K562 (cell line): Measurements from ENCODE around the genes ZNF630, SLC38A5, FTSJ1, GATA1 and TFE3.

DNA sequence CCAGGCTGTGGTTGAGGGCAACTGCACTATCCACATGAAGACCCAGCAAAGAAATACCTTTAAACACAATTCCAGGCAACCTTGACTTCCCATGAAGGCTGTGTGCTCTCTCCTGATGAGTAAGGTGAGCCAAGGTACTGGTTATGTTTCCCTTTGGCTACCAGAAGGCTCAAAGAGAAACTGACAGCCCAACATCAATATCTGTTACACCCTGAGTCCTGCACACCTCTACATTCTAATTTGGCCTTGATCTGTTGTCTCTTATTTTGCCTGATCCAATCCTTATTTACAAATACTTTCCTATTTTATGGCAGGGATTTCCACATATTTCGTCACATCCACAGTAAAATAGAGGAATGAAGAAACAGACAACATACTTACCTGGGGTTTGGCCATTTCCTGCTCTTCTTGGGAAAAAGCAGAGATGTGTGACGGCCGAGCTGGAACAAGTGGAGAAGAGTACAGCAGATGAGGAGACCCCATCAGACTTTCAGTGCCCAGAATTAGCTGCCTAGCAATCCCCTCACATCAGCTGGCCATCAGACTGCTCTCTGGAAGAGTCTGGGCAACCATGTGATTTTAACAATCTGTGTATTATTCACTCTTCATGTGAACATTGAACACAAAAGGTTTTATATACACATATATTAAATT is 1.4 kb downstream of the ZNF182 start:
- RAMPAGE, long total RNA: no peak
- RRBS: no CpG with 5 or more reads among the region's 3 CpGs
PRO-cap:
- standard: no peak
- CoPRO, capped RNA only, 2 experiments: no peak in any of the 2 experiments
- CoPRO, capped and uncapped RNA, 2 experiments: no peak in any of the 2 experiments
- CoPRO, uncapped RNA only, 2 experiments: no peak in any of the 2 experiments
CAGE:
- cytosol, long polyA plus RNA: no peak
- long polyA plus RNA: no peak
- nucleolus, long total RNA: no peak
- nucleus, long polyA plus RNA: no peak

- RAMPAGE, long total RNA: no peak
- RRBS: 19% methylated on average over 16 of the region's 55 CpGs
PRO-cap:
- standard: unidirectional peak, minus-strand start at chrX:48071893
- CoPRO, capped RNA only, 2 experiments: no peak in any of the 2 experiments
- CoPRO, capped and uncapped RNA, 2 experiments: no peak in any of the 2 experiments
- CoPRO, uncapped RNA only, 2 experiments: no peak in any of the 2 experiments
CAGE:
- cytosol, long polyA plus RNA: no peak
- long polyA plus RNA: no peak
- nucleolus, long total RNA: no peak
- nucleus, long polyA plus RNA: no peak
These were observed at the start of gene ZNF630 for GRCh38 chrX:48070864-48072208. TSS of gene ZNF630 (minus strand) at chrX:48071640.

DNA sequence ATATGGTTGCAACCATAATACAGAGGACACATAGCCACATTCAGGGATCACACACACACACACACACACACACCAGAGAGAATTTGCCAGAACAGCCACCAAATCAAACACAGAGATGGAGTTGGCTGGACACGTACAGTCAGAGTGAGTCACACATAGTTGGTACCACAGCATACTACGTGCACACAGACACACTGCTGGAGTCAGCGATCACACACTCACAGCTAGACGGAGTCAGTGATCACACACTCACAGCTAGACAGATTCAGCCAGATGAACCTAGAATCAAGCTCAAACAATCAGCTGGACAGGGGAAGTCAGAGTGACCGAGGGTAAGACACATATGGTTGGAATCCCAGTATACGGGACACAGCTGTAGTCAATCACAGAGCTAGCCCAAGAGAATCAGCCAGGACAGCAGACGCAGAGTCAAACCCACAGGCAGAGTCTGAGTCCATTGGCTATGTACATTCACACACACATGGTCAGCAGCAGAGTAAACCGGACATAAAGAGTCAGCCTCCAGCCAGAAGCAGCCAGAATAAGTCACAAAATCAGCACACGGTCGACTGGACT is 4.7 kb downstream of the SLC38A5 start:
- RAMPAGE, long total RNA: no peak
- RRBS: no CpG with 5 or more reads among the region's 10 CpGs
PRO-cap:
- standard: no peak
- CoPRO, capped RNA only, 2 experiments: no peak in any of the 2 experiments
- CoPRO, capped and uncapped RNA, 2 experiments: no peak in any of the 2 experiments
- CoPRO, uncapped RNA only, 2 experiments: no peak in any of the 2 experiments
CAGE:
- cytosol, long polyA plus RNA: no peak
- long polyA plus RNA: no peak
- nucleolus, long total RNA: no peak
- nucleus, long polyA plus RNA: no peak

DNA sequence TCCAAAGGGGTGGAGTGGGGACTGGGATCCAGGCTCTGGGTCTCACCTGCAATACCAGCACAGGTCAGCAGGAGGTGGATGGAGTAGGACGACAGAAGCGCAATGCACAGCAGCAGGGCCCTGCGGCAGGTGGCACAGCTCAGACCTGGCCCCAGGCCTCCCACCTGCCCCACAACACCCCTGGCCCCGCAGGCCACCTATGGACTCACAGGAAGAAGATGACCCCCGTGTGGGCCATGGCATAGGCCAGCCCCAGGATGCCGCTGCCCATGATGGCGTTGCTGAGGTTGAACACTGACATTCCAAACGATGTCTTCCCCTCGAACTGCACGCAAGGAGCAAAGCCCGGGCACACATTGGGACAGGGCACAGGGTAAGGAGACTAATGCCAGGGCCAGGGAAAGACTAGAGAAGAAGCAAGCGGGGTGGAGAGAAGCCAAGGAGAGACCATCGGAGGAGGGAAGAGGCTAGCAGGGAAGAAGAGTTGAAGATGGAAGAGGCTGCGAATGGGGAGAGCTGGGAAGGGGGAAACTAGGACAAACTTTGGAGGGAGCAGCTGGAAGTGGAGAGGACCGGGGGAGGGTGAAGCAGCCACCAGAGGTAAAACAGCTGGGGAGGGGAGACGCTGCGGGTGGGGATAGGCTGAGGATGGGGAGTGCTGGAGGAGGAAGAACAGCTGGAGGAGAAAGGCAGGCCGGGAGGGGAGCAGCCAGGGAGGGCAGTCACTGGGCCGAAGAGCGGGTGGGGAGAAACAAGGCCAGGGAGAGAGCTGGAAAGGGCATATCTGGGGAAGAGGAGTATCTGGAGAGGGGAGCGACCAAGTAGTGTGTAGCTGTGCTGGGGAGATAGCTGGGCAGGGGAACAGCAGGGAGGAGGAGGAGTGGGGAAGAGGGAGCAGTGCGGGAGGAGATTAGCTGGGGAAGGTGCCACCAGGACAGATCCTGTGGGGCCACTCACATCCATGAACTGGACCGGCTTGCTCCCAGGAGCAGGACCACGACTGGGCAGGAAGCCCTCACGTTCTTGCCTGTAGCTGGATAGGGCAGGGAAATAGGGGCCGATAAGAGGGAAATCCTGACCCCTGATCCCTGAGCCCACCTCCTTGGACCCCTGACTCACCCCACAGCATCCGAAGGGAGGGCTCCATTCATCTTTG is 2.9 kb downstream of the SLC38A5 start:
- RAMPAGE, long total RNA: no peak
- RRBS: no CpG with 5 or more reads among the region's 27 CpGs
PRO-cap:
- standard: unidirectional peak, plus-strand start at position 721 of the sequence; bidirectional peak, plus-strand start at position 897 of the sequence, minus-strand start at position 823 of the sequence
- CoPRO, capped RNA only, 2 experiments: peak in 2 of 2 experiments; most common plus-strand start position 897 of the sequence (in 2); most common minus-strand start position 677 of the sequence (in 1)
- CoPRO, capped and uncapped RNA, 2 experiments: peak in 1 of 2 experiments; most common plus-strand start position 897 of the sequence (in 1); most common minus-strand start position 652 of the sequence (in 1)
- CoPRO, uncapped RNA only, 2 experiments: no peak in any of the 2 experiments
CAGE:
- cytosol, long polyA plus RNA: no peak
- long polyA plus RNA: no peak
- nucleolus, long total RNA: no peak
- nucleus, long polyA plus RNA: no peak

GRCh38 chrX:48469900-48470613 is at the start of gene SLC38A5:
TSS of gene SLC38A5 (minus strand) at chrX:48470260.
- RAMPAGE, long total RNA: start-site peak on the minus strand at chrX:48470182-48470219, 40 and 32 reads in 2 replicates
- RRBS: no CpG with 5 or more reads among the region's 13 CpGs
PRO-cap:
- standard: bidirectional peak, plus-strand start at chrX:48470376, minus-strand start at chrX:48470291
- CoPRO, capped RNA only, 2 experiments: peak in 1 of 2 experiments; most common plus-strand start chrX:48470431 (in 1); most common minus-strand start chrX:48470313 (in 1)
- CoPRO, capped and uncapped RNA, 2 experiments: no peak in any of the 2 experiments
- CoPRO, uncapped RNA only, 2 experiments: no peak in any of the 2 experiments
CAGE:
- cytosol, long polyA plus RNA: start-site peak on the minus strand at chrX:48470184-48470231, 98 and 95 reads in 2 replicates
- long polyA plus RNA: start-site peak on the minus strand at chrX:48470051-48470295, 89 and 138 reads in 2 replicates
- nucleolus, long total RNA: no peak
- nucleus, long polyA plus RNA: start-site peak on the minus strand at chrX:48470184-48470313, 87 and 95 reads in 2 replicates

- RAMPAGE, long total RNA: start-site peak on the plus strand at chrX:48476202-48476247, 271 and 70 reads in 2 replicates
- RRBS: 1% methylated on average over 7 of the region's 66 CpGs
PRO-cap:
- standard: bidirectional peak, plus-strand start at chrX:48476203, minus-strand start at chrX:48475879
- CoPRO, capped RNA only, 2 experiments: peak in 2 of 2 experiments; most common plus-strand start chrX:48476203 (in 2)
- CoPRO, capped and uncapped RNA, 2 experiments: peak in 1 of 2 experiments; most common plus-strand start chrX:48476203 (in 1)
- CoPRO, uncapped RNA only, 2 experiments: peak in 2 of 2 experiments; most common plus-strand start chrX:48476203 (in 1)
CAGE:
- cytosol, long polyA plus RNA: start-site peak on the plus strand at chrX:48476170-48476244, 707 and 369 reads in 2 replicates
- long polyA plus RNA: start-site peak on the plus strand at chrX:48476170-48476247, 113 and 620 reads in 2 replicates
- nucleolus, long total RNA: no peak
- nucleus, long polyA plus RNA: start-site peak on the plus strand at chrX:48476170-48476317, 590 and 628 reads in 2 replicates
These were observed at the start of gene FTSJ1 for GRCh38 chrX:48475975-48476697. TSS of gene FTSJ1 (plus strand) at chrX:48476199.

DNA sequence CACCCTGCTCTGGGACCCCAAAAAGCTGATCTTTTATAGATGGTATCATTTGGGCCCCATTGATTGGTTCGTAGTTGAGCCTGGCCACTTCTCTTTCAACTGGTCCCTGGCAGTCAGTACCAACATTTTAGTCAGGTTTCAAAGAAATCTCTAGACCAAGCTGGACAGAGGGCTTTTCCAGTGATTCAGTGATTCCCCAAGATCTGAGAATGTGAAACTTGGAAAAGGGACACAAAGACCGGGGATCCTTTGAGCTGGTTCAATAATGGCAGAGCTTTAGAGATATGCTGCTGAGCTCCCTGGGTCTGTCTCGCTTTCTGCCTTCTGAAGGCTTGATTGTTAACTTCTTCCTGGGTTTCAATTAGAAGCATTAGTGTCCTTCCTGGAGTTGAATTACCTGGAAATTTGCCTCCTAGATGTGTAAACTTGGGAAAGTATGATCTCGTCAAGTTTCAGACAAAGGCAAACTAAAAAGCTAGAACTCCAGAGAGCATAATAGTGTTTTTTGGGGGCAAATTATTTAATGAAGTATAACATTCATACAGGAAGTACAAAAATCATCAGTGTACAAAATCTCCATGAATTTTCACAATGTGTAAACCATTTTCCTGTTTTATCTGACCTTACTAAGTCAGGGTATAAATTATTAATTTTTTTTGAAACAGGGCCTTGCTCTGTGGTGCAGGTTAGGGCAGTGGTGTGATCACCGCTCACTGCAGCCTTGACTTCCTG is 1.3 kb upstream of the TBC1D25 start:
- RAMPAGE, long total RNA: no peak
- RRBS: no CpG with 5 or more reads among the region's 5 CpGs
PRO-cap:
- standard: no peak
- CoPRO, capped RNA only, 2 experiments: no peak in any of the 2 experiments
- CoPRO, capped and uncapped RNA, 2 experiments: no peak in any of the 2 experiments
- CoPRO, uncapped RNA only, 2 experiments: no peak in any of the 2 experiments
CAGE:
- cytosol, long polyA plus RNA: no peak
- long polyA plus RNA: no peak
- nucleolus, long total RNA: no peak
- nucleus, long polyA plus RNA: no peak

DNA sequence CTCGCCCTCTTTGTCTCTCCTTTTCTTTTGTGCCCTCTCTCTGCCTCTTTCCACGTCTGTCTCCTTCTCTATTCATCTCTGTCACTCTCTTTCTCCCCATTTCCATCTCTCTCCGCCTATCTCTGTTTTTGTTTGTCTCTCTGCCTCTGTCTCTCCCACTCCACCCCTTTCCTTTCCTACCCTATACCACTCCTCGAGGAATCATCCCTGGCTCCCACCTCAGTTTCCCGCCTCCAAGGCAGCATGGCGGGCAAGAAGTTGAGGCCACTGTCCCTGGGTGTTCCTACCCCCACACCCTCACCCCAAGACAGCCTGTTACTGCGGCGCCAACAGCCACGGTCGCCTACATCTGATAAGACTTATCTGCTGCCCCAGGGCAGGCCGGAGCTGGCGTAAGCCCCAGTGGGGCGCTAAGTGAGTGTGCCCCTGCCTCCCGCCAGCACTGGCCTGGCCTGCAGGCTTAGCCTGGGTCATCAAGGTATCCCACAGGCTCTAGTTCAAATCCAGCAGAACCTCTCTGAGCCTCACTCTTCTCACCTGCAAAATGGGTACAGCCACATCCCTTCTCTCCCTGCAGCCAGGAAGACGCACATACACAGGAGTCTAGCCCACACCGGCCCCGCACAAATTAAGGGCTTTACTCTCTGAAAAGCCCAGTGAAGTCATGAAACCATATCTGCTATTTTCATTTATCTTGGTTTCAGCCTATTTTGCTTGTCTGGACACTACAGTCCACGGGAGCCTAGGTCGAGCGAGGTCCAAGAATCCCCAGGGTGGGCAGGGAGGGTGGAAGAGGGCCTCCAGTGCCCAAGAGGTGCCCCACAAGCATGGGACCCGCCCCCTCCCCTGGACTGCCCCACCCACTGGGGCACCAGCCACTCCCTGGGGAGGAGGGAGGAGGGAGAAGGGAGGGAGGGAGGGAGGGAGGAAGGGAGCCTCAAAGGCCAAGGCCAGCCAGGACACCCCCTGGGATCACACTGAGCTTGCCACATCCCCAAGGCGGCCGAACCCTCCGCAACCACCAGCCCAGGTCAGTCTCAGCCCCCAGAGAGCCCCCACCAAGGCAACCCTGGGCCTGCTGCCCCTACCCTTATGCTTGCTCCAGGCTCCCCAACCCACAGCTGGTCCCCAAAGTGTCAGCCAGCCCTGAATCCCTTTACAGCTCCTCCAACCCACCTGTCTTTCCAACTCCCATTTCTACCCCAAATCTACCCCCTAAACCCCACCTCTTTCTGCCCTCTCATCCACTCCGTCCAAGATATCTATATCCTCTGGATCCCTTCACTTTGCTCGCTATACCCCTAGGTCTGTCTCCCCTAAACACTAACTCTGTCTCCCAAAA is at the start of gene GATA1:
Gene GATA1, plus strand, starts transcription at position 975 of the 1,342 bp plus-strand sequence.
- RAMPAGE, long total RNA: start-site peak on the plus strand centred at position 971 of the sequence, 48 bp wide, 1,606 and 1,072 reads in 2 replicates
- RRBS: no CpG with 5 or more reads among the region's 26 CpGs
PRO-cap:
- standard: bidirectional peak, plus-strand start at position 442 of the sequence, minus-strand start at position 309 of the sequence; bidirectional peak, plus-strand start at position 728 of the sequence, minus-strand start at position 630 of the sequence; bidirectional peak, plus-strand start at position 975 of the sequence, minus-strand start at position 853 of the sequence
- CoPRO, capped RNA only, 2 experiments: peak in 2 of 2 experiments; most common plus-strand start position 975 of the sequence (in 2); most common minus-strand start position 829 of the sequence (in 1)
- CoPRO, capped and uncapped RNA, 2 experiments: peak in 2 of 2 experiments; most common plus-strand start position 975 of the sequence (in 2); most common minus-strand start position 677 of the sequence (in 1)
- CoPRO, uncapped RNA only, 2 experiments: peak in 1 of 2 experiments; most common plus-strand start position 975 of the sequence (in 1); most common minus-strand start position 678 of the sequence (in 1)
CAGE:
- cytosol, long polyA plus RNA: start-site peak on the plus strand centred at position 955 of the sequence, 74 bp wide, 833 and 707 reads in 2 replicates
- long polyA plus RNA: start-site peak on the plus strand centred at position 969 of the sequence, 46 bp wide, 592 and 823 reads in 2 replicates
- nucleolus, long total RNA: no peak
- nucleus, long polyA plus RNA: start-site peak on the plus strand centred at position 967 of the sequence, 50 bp wide, 797 and 1,295 reads in 2 replicates

GRCh38 chrX:48787469-48788497 is 1.4 kb downstream of the GATA1 start:
- RAMPAGE, long total RNA: start-site peak on the minus strand at chrX:48787487-48787705, 10 and 12 reads in 2 replicates
- RRBS: no CpG with 5 or more reads among the region's 17 CpGs
PRO-cap:
- standard: bidirectional peak, plus-strand start at chrX:48787592, minus-strand start at chrX:48787659; bidirectional peak, plus-strand start at chrX:48788226, minus-strand start at chrX:48787956
- CoPRO, capped RNA only, 2 experiments: no peak in any of the 2 experiments
- CoPRO, capped and uncapped RNA, 2 experiments: no peak in any of the 2 experiments
- CoPRO, uncapped RNA only, 2 experiments: peak in 1 of 2 experiments; most common minus-strand start chrX:48788291 (in 1)
CAGE:
- cytosol, long polyA plus RNA: no peak
- long polyA plus RNA: start-site peak on the plus strand at chrX:48788034-48788256, 54 and 57 reads in 2 replicates
- nucleolus, long total RNA: no peak
- nucleus, long polyA plus RNA: start-site peak on the minus strand at chrX:48787608-48787959, 36 and 153 reads in 2 replicates

GRCh38 chrX:48831176-48831590 is 4.2 kb downstream of the PCSK1N start:
- RAMPAGE, long total RNA: no peak
- RRBS: 90% methylated on average over 8 of the region's 39 CpGs
PRO-cap:
- standard: no peak
- CoPRO, capped RNA only, 2 experiments: no peak in any of the 2 experiments
- CoPRO, capped and uncapped RNA, 2 experiments: no peak in any of the 2 experiments
- CoPRO, uncapped RNA only, 2 experiments: no peak in any of the 2 experiments
CAGE:
- cytosol, long polyA plus RNA: no peak
- long polyA plus RNA: no peak
- nucleolus, long total RNA: no peak
- nucleus, long polyA plus RNA: no peak

- RAMPAGE, long total RNA: no peak
- RRBS: no CpG with 5 or more reads among the region's 7 CpGs
PRO-cap:
- standard: no peak
- CoPRO, capped RNA only, 2 experiments: peak in 1 of 2 experiments; most common plus-strand start chrX:48912864 (in 1); most common minus-strand start chrX:48912605 (in 1)
- CoPRO, capped and uncapped RNA, 2 experiments: peak in 1 of 2 experiments; most common plus-strand start chrX:48912861 (in 1); most common minus-strand start chrX:48912650 (in 1)
- CoPRO, uncapped RNA only, 2 experiments: no peak in any of the 2 experiments
CAGE:
- cytosol, long polyA plus RNA: no peak
- long polyA plus RNA: no peak
- nucleolus, long total RNA: no peak
- nucleus, long polyA plus RNA: no peak
These were observed 1.1 kb upstream of the SLC35A2 start for GRCh38 chrX:48912523-48913018.

- RAMPAGE, long total RNA: no peak
- RRBS: no CpG with 5 or more reads among the region's 11 CpGs
PRO-cap:
- standard: no peak
- CoPRO, capped RNA only, 2 experiments: no peak in any of the 2 experiments
- CoPRO, capped and uncapped RNA, 2 experiments: no peak in any of the 2 experiments
- CoPRO, uncapped RNA only, 2 experiments: peak in 2 of 2 experiments; most common plus-strand start chrX:48915144 (in 1); most common minus-strand start chrX:48914676 (in 1)
CAGE:
- cytosol, long polyA plus RNA: no peak
- long polyA plus RNA: no peak
- nucleolus, long total RNA: no peak
- nucleus, long polyA plus RNA: no peak
These were observed 3.2 kb upstream of the SLC35A2 start for GRCh38 chrX:48914446-48915309.

DNA sequence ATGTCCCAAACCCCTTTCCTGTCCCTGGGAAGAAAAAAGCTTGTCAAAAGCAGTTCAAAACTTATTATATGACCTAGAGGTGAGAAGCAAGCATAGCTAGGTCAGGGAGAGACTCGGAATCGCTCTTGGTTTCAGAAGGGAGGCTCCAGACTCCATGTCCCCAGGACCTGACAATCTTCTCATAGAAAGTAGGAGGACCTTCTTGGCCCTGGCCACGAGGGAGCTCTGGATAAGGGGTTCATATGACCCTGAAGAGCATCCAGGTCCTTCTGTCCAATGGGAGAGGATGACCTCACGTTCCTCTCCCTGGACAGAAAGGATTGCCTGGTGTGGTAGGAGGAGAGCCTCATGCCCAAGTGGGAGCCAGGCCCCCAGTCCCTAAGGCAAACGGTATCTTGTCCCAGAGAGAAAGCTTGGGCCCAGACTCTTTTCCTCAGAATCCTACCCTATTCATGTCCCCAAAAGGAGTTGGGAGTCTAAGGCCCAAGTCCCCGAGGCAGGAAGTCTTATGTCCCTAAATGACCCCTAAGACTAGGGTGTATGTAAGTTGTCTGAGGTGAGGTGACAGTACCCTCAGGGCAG is 2.6 kb downstream of the OTUD5 start:
- RAMPAGE, long total RNA: no peak
- RRBS: no CpG with 5 or more reads among the region's 6 CpGs
PRO-cap:
- standard: no peak
- CoPRO, capped RNA only, 2 experiments: no peak in any of the 2 experiments
- CoPRO, capped and uncapped RNA, 2 experiments: no peak in any of the 2 experiments
- CoPRO, uncapped RNA only, 2 experiments: peak in 2 of 2 experiments; most common plus-strand start position 243 of the sequence (in 1); most common minus-strand start position 231 of the sequence (in 1)
CAGE:
- cytosol, long polyA plus RNA: no peak
- long polyA plus RNA: no peak
- nucleolus, long total RNA: no peak
- nucleus, long polyA plus RNA: no peak

DNA sequence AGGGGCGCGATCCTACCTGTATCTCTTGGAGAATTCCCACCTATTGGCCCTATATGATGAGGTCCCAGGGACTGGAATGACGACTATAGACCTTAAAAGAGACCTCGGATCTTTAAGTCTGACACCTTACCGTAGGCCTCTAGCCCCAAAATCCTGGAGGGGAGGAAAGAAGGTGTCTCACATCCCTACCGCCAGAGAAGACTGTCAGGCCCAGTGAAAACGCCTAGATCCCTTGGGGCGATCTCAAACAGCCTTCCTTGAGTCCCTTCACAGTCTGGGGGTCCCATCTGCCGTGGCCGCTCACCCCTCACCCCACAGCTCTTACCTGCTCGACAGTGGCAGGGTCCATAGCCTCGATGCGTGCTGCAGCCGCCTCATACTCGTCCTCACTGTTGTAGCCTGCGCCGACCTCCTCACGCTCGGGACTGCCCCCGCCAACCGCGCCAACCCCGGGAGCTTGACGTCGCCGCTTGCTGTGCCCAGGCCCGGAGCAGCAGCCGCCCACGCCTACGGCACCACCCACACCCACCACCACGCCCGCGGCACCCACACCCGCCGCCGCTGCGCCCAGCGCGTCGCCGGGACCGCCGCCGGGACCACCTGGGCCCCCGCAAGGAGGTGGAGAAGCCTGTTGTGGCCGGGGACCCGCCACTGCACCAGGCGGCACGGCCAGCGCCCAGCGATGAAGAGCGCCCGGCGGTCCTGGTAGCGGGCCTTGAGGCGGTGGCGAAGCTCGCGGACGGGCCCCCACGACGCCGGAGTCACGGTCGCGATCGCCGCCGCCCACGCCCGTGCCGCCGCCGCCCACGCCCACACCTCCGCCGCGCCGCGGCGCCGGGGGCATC is 533 bp downstream of the OTUD5 start:
- RAMPAGE, long total RNA: no peak
- RRBS: 2% methylated on average over 52 of the region's 82 CpGs
PRO-cap:
- standard: no peak
- CoPRO, capped RNA only, 2 experiments: no peak in any of the 2 experiments
- CoPRO, capped and uncapped RNA, 2 experiments: no peak in any of the 2 experiments
- CoPRO, uncapped RNA only, 2 experiments: no peak in any of the 2 experiments
CAGE:
- cytosol, long polyA plus RNA: no peak
- long polyA plus RNA: start-site peak on the minus strand centred at position 529 of the sequence, 286 bp wide, 22 and 23 reads in 2 replicates
- nucleolus, long total RNA: no peak
- nucleus, long polyA plus RNA: no peak

GRCh38 chrX:49043067-49043708 is at the start of gene TFE3:
TSS of gene TFE3 (minus strand) at chrX:49043357.
- RAMPAGE, long total RNA: start-site peak on the minus strand at chrX:49043238-49043286, 114 and 29 reads in 2 replicates; start-site peak on the minus strand at chrX:49043352-49043365, 136 and 72 reads in 2 replicates
- RRBS: 3% methylated on average over 5 of the region's 64 CpGs
PRO-cap:
- standard: unidirectional peak, minus-strand start at chrX:49043286; unidirectional peak, minus-strand start at chrX:49043355; bidirectional peak, plus-strand start at chrX:49043839, minus-strand start at chrX:49043510
- CoPRO, capped RNA only, 2 experiments: peak in 2 of 2 experiments; most common plus-strand start chrX:49043629 (in 1); most common minus-strand start chrX:49043355 (in 2)
- CoPRO, capped and uncapped RNA, 2 experiments: peak in 2 of 2 experiments; most common minus-strand start chrX:49043286 (in 1)
- CoPRO, uncapped RNA only, 2 experiments: no peak in any of the 2 experiments
CAGE:
- cytosol, long polyA plus RNA: no peak
- long polyA plus RNA: start-site peak on the minus strand at chrX:49043229-49043360, 30 and 253 reads in 2 replicates
- nucleolus, long total RNA: no peak
- nucleus, long polyA plus RNA: no peak

DNA sequence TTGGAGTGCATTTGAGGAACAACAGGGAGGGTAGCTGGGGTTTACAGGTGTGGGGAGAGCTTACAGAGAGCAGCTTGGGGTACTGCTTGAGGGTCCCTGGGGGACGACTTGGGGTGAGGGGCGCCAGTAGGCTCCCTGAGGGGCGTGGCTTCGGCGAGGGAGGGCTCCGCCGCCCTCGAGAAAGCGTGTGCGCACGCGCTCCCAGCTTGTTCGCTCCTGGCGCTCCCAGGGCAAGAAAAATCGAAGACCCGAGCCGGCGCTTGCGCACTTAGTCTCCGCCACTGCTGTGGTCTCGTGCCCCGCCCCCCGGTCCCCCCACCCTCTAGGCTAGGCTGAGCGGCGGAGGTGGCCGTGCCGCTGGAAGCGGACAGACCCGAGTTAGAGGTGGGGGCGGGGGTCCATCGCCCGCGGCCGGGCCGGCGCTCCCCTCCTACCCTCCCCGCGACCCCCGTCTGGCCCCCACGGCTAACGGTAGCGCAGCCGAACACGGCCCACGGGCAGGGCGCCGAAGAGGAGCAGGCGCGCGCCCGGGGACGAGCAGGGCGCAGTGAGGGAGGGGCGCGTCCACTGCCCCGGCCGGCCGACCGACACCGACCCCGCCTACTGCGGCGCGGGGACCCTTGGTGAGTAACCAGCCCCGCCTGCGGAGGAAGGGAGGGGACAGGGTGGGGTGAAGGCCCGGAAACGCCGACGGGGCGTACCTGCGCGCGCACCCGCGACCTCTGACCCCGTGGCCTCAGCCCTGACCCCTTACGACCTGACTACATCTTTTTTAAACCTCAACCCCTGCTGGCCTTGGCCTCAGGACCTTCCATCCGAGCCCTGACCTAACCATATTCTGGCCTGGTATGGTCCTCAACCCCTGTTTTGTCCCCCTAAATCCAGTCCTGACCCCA is 5.3 kb upstream of the CCDC120 start:
- RAMPAGE, long total RNA: no peak
- RRBS: 43% methylated on average over 13 of the region's 79 CpGs
PRO-cap:
- standard: bidirectional peak, plus-strand start at position 325 of the sequence, minus-strand start at position 242 of the sequence; unidirectional peak, minus-strand start at position 549 of the sequence; unidirectional peak, minus-strand start at position 602 of the sequence
- CoPRO, capped RNA only, 2 experiments: peak in 2 of 2 experiments; most common plus-strand start position 209 of the sequence (in 1); most common minus-strand start position 549 of the sequence (in 2)
- CoPRO, capped and uncapped RNA, 2 experiments: no peak in any of the 2 experiments
- CoPRO, uncapped RNA only, 2 experiments: no peak in any of the 2 experiments
CAGE:
- cytosol, long polyA plus RNA: no peak
- long polyA plus RNA: no peak
- nucleolus, long total RNA: no peak
- nucleus, long polyA plus RNA: no peak